ENCODE measurements around the genes CRLF1 and TMEM161A.

DNA sequence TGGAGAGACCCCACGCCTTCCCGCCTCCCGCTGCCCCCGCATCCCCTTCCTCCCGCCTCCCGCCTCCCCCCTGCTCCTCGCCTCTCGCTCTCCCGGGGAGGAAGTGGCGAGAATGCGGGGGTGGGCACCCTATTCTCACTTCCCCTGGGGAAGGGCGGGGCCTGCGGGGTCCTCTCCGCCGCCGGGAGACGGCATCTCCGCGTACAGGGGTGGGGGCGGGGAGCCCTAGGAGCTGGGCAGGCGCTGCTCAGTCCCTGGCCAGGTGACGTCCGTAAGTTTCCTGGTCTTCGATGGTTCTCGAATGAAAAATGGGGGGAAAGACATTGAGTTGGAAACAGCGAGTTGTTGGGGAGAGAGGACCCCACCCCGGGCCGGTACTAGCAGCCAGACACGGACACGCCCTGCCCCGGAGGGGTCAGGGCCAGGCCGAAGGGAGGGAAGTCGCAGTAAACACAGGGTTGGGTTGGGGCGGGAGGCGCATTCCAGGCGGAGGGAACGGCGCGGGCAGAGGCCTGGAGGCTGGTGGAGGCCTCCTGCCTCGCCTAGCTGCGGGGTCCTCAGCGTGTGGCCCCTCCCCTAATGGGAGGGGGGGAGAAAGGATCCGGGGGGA lies 10.3 kb upstream of the JUND start:
- PRO-cap = unidirectional peak, plus-strand start at position 202 of the sequence; unidirectional peak, plus-strand start at position 480 of the sequence

GRCh38 chr19:18414120-18414768 lies 5.0 kb upstream of the SSBP4 start:
- PRO-cap = no peak

DNA sequence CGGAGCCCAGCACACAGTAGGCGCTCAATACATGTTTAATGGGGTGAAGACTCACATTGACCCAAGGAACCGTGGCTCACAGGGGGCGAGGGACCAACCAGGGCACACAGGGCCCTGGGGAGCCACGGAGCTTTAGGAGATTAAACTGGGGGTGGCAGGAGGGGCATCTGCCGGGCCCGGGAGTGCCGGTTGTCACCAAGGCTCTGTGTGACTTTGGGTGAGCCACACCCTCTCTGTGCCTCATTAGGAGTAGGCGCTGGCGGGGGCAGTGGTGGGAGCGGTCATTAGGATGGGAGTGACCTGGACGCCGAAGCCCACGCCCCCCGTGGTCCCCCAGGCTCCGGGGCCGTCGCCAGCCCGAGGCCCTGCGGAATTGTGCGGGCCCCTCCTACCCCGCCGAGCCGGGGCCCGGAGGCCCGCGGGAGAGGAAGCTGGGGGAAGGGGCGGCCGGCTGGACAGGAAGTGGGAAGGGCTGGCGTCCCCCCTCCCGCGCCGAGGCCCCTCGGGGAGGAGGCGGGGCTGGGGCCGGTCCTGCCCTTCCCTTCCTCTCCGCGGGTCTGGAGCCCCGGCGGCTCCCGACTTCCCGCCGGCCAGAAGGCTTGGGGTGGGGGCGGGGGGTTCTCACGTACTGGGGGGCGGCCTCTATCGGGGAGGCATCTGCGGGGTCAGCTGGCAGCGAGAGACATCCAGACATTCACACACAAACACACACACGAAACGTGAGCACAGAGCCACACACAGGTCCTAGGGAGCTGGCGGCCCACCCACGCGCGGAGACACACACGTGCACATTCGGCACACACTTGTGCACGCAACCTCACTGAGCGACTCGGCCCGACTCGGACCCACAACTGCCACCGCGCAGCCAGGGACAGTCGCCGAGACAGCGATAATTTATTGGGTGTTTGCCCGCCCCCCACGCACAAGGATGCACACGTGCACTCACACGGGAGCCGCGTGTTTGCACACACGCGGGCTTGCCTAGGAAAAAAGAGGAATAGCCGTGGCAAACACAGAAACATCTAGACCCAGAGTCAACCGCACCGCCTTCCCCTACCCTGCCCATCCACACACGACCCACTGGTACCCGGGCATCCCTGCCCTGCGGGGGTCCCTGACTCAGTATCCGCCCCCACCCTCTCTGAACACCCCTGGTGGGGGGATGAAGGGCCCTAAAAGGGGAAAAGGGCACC lies 1.5 kb upstream of the SSBP4 start:
- PRO-cap = no peak

DNA sequence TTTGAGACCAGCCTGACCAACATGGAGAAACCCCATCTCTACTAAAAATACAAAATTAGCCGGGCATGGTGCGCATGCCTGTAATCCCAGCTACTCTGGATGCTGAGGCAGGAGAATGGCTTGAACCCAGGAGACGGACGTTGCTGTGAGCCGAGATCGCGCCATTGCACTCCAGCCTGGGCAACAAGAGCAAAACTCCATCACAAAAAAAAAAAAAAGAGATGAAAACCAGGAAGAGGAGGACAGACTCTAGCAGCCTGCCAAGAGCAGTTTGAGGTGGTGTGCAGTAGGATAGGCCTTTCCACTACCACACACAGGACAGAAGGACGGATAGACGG lies 17.9 kb upstream of the ISYNA1 start:
- PRO-cap = no peak

GRCh38 chr19:18473447-18473939 lies 35.6 kb upstream of the ISYNA1 start:
- PRO-cap = no peak

GRCh38 chr19:18486253-18486845 lies 35.5 kb downstream of the ELL start:
- PRO-cap = no peak

- PRO-cap = no peak
These were observed 28.5 kb downstream of the ELL start for GRCh38 chr19:18493295-18493888.

DNA sequence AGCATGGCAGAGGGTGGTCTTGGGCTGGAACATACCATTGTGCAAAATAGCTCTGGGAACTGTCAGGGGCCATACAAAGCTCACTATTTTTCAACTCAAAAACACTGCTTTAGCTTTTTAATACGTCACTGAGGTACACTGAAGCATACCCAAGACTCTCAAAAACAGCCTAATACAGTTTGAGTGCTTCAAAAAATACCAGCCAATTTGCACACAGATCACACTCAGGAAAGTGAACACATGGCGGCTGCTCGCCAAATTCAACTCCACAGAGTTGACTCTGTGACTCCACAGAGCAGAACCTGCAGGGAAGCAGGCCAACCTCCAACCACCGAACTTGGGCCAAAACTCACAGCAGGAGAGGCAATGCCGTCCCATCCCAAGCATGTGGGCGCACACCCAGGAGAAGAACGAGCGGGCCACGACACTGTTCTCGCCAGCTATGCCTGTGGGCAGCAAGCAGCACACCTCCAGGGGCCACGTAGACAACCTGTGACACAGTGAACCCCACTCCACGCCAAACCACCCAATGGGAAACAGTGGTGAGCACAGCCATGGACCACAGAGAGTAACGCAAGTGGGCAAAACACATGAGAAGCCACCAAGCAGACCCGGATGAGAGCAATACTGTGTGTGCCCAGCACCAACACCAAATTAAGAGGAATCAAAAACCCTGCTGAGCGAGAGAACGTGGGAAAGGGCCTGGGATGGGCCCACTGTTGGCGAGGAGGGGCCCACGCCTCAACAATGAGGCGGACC lies 21.0 kb downstream of the ELL start:
- PRO-cap = no peak

DNA sequence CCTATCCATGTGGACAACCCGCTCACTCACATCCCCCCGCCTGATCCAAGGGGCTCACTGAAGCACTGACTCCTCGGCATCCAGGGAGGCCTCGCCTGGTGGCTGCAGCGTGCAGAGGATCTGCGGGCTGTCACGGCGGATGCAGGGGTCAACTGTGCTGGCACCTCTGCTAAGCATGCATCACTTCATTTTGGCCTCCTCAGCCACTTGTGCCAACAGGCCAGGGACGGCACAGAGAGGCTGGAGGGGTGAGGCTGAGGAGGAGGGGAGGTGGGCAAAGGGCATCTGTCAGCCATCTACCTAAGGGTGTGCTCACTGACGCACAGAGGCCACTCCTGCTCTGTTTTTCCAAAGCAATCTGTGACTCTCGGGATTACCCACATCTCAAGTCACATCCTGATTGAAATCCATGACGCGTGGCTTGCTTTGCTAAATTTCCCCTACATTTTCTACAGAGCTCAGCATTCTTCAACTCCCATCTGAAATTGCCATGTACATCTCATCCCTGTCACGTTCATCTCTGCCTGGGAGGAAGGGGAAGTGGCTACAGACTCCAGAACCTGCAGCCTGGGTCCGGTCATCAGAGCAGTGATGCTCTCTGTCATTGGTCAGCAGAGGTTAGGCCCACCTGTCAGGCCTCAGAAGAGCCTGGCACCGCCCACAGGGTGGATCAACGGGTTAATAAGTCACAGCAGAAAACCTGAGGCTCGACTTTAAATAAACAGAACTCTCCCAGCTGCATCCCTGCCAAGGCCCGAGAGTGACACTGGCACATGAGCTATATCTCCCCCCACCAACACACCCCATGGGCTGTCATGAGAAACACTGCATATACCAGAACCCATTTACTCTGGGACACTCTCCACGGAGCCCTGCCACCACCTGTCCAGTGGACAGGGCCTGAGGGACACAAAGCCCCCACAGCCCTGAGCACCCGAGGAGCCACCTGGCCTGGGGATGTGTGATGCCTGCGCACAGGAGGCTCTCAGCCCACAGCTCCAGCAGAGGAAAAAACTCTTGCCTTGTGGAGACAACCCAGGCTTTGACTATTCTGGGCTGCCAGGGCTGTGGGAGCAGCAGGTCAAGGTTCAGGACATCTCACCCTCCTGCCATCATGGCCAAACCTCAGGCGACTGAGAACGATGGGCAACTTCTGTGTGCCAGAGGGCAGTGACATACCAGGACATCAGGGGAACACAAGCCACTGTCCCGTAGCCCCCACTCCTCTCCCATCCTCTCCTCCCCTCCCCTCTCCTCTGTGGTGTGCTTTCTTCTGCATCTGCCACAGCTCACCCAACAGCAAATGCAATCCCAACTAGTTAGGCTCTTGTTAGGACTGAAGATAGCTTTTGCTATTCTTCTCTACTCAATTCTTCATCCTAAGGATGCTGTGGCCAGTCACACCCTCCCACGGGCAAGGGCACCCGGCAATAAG lies 17.4 kb downstream of the ELL start:
- PRO-cap = no peak

DNA sequence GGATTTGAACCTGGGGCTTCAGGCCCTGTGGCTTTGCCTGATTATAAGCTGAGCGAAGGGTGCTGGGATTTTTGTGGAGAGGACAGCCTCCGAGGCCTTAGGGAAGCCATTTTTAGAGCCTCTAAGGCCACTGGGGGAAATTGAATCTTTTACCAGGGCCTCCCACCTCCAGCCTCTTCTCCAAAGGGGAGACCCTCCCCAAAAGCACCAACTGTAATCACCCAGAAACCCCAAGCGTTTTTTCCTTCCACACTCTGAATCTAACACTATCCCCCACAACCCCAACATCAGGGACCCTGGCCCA lies 1.1 kb downstream of the FKBP8 start:
- PRO-cap = no peak

GRCh38 chr19:18593170-18594191 lies 4.9 kb downstream of the REX1BD start:
- PRO-cap = no peak

GRCh38 chr19:18606410-18607553 lies at the start of gene CRLF1:
TSS of gene CRLF1 (minus strand) at chr19:18606799.
- PRO-cap = no peak

DNA sequence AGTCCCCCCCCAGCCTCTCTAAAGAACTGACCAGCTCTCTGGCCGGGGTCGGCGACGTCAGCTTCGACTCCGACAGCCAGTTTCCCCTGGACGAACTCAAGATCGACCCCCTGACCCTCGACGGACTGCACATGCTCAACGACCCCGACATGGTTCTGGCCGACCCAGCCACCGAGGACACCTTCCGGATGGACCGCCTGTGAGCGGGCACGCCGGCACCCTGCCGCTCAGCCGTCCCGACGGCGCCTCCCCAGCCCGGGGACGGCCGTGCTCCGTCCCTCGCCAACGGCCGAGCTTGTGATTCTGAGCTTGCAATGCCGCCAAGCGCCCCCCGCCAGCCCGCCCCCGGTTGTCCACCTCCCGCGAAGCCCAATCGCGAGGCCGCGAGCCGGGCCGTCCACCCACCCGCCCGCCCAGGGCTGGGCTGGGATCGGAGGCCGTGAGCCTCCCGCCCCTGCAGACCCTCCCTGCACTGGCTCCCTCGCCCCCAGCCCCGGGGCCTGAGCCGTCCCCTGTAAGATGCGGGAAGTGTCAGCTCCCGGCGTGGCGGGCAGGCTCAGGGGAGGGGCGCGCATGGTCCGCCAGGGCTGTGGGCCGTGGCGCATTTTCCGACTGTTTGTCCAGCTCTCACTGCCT lies 13.8 kb downstream of the COMP start:
- PRO-cap = no peak

GRCh38 chr19:18852859-18853677 lies 21.3 kb downstream of the UPF1 start:
- PRO-cap = no peak

DNA sequence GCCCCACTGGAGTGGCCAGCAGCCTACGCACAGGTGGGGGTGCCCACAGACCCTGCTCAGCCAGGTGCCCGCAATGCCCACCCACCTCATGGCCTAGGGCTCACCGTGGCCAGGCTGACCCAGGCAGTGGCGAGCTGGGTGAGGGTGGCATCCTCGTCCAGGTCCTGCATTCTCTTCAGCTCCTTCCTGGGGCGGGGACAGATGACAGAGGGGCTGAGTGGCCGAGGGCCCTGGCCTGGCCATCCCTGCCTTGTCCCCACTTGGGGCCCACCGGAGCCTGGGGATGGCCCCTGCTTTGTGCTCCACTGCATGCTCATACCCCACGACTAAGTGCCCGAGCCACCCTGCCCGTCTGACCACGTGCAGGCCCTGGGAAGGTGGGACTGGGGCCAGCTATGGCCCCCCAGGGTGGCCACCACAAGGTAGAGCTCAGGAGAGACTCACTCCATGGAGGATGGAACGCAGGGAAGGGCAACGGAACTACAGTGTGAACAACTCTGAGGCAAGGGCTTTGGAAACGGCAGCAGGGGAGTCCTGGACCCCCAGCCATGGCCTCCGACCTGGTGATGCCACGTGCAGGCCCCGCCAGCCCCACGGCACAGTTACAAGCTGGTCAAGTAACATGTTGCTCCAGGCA lies 8.8 kb upstream of the CERS1 start:
- PRO-cap = no peak

DNA sequence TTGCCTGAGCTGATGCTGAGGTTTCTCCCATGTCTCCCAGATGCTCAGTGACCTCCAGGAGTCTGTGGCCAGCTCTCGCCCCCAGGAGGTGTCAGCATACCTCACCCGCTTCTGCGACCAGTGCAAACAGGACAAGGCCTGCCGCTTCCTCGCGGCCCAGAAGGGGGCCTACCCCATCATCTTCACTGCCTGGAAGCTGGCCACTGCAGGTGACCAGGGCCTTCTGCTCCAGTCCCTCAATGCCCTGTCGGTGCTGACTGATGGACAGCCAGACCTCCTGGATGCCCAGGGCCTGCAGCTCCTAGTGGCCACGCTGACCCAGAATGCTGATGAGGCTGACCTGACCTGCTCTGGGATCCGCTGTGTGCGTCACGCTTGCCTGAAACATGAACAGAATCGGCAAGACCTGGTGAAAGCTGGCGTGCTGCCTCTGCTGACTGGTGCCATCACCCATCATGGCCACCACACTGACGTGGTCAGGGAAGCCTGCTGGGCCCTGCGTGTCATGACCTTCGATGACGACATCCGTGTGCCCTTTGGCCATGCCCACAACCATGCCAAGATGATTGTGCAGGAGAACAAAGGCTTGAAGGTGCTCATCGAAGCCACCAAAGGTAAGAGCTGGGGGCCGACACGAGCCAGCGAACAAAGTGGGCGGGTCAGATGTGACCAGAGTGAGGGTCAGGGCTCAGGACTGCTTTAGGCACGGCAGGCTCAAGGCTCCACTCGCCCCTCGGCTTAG lies 12.0 kb upstream of the SLC25A42 start:
- PRO-cap = no peak

- PRO-cap = no peak
These were observed 6.2 kb upstream of the SLC25A42 start for GRCh38 chr19:19057381-19058261.

GRCh38 chr19:19096749-19097588 lies 33.2 kb downstream of the SLC25A42 start:
- PRO-cap = no peak

GRCh38 chr19:19111719-19112502 lies 26.4 kb downstream of the TMEM161A start:
- PRO-cap = no peak

DNA sequence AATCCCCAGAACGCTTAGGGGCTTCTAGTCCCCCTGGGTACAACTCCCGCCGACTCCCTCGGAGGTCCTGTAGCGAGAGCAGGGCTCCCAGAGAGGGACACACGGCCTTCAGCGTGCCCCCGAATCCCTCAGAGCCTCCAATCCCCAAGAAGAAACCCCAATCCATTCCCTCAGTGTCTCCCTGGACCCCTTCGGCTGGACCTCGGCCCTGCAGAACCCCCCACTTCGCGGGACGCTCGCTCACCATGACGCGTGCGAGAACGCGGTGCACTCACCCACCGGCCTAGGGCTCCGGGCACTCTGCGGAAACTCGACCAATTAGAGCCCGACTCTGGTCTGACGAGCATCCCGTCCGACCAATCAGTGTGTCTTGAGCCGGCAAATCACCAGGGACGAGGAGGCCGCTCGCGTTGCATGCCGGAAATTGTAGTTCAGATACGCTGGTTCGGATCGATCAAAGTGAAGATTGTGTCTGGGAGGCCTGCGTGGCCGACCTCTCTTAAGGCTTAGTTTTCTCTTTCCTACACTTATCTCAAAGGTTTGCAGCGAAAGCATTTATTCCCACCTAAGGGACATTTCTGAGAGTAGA lies at the start of gene TMEM161A:
Gene TMEM161A, minus strand, starts transcription at position 297 of the 589 bp plus-strand sequence.
- PRO-cap = unidirectional peak, minus-strand start at position 232 of the sequence

Measured in mesothelial cell of epicardium (in vitro differentiated cells).